ENCODE data around the gene CRELD2.

DNA sequence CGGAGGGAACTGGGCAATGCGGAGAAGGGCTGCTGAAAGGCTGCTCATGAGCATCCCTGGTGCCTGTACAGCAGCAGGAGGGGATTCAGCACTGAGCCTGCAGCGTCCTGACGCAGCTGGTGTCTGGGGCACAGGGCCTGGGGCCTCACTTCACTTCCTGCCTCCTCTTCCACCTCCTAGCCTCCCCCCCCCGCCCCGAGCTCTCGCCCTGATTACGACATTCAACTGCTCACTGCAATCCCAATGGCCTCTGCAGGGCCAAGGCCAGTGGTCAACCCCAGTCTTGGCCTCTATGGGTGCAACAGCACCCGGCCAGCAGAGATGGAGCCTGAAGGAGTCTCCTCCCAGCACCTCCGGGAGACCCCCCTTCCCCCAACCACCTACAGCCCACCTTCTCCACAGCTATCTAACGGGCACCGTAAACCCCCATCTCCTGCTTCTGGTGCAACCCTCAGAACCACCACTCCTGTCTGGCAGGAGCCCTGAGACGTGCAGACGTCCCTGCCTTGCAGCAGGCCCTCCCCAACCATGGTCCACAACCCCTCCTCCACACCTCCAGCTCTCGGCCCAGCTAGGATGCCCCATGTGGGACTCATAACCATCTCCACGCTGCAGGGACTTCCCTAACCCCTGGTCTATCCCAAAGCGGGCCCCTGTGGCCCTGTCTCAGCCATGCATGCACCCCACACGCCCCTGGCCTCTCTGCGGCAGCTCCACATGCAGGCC lies 38.2 kb downstream of the BRD1 start:
- PRO-cap, result unidirectional peak, minus-strand start at position 125 of the sequence

GRCh38 chr22:49791613-49791821 lies 36.2 kb downstream of the BRD1 start:
- PRO-cap, result no peak

GRCh38 chr22:49806360-49806579 lies 21.4 kb downstream of the BRD1 start:
- PRO-cap, result unidirectional peak, plus-strand start at chr22:49806464

GRCh38 chr22:49815572-49816101 lies 12.0 kb downstream of the BRD1 start:
- PRO-cap, result no peak

DNA sequence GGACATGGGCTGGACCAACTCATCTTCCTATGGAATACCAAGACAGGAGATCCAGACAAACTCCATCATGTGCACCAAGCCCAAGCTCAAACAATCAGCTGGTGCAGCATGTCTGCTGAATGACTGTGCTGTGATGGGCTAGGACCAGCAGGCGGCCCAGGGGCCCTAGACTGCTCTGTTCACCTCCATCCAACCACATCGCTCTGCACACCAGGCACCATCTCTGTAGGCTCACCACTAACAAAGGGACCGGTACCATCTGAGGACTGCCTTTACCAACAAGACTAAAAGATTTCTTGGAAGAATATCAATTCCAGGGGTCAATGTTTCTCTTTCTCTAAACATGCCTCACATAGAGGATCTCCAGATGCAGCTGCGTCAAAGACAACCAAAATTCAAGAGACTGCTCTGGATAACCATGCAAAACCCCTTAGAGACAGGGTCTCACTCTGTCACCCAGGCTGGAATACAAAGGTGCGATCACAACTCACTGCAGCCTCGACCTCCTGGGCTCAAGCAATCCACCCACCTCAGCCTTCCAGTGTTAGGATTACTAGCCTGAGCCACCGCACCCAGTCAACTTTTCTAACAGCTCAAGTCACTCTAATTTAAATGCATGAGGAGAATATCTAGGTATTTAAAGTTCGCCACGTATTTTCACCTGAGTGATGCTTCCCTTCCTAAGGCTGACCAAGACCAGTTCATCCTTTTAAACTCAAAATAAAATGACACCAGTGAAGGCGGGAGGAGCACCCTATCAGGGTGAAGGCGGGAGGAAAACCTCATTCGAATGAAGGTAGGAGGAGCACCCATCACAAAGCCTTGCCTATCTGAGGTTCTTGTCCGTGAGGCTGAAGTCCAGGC lies 10.0 kb downstream of the BRD1 start:
- PRO-cap, result no peak

DNA sequence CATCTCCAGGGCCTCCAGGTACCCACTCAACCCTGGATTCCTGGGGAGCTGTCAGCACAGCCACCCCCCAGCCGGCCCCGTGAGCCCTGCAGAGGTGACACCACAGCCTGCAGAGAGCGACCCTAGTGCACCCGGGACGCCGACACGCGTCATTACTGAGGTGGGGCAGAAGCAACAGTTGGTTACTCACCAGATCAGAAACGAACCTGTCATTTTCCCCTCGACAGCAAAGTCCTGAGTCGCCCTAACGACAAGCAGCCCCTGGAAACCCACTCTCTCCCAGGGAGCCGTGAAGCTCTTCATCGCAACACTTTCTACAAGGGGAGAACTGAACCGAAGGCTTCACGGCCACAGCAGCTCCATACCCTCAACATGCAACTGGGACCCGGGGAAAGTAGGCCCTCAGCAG lies 1.7 kb downstream of the BRD1 start:
- PRO-cap, result bidirectional peak, plus-strand start at position 212 of the sequence, minus-strand start at position 88 of the sequence

DNA sequence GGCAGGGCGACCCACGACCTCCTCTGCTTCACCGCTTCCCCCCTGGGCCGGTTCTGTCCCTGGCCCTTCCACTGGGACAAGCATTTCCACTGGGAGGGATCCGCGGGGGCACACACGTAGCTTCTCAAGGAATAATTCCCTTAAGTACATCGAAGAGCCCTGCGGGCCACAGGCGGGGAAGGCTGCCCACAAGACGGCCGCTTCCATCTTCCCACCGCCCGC lies 1.4 kb downstream of the BRD1 start:
- PRO-cap, result no peak

DNA sequence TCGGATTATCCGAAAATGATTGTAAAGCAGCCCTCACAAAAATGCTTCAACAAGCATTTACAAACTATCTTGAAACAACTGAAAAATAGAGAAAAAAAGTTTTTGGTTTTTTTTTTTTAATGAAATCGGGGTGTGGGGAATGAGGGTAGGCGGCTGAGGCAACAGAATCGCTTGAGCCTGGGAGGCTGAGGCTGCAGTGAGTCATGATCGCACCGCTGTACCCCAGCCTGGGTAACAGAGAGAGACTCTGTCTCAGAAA lies 11.6 kb upstream of the BRD1 start:
- PRO-cap, result no peak

DNA sequence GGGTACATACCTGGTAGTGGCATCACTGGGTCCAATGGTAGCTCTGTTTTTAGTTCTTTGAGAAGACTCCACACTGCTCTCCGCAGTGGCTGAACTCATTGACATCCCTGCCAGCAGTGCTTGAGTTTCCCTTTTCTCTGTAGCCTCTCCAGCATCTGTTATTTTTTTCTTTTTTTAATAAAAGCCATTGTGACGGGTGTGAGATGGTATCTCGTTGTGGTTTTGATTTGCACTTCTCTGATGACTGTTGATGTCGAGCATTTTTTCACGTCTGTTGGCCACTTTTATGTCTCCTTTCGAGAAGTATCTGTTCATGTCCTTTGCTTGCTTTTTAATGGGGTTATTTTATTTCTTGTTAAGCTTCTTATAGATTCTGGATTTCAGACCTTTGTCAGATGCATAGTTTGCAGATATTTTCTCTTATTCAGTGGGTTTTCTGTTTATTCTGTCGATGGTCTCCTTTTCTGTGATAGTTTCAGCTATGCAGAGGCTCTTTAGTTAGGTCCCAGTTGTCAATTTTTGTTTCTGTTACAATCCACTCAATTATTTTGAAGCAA lies 16.8 kb downstream of the ZBED4 start:
- PRO-cap, result no peak

GRCh38 chr22:49892436-49893430 lies 25.5 kb downstream of the ALG12 start:
- PRO-cap, result no peak

DNA sequence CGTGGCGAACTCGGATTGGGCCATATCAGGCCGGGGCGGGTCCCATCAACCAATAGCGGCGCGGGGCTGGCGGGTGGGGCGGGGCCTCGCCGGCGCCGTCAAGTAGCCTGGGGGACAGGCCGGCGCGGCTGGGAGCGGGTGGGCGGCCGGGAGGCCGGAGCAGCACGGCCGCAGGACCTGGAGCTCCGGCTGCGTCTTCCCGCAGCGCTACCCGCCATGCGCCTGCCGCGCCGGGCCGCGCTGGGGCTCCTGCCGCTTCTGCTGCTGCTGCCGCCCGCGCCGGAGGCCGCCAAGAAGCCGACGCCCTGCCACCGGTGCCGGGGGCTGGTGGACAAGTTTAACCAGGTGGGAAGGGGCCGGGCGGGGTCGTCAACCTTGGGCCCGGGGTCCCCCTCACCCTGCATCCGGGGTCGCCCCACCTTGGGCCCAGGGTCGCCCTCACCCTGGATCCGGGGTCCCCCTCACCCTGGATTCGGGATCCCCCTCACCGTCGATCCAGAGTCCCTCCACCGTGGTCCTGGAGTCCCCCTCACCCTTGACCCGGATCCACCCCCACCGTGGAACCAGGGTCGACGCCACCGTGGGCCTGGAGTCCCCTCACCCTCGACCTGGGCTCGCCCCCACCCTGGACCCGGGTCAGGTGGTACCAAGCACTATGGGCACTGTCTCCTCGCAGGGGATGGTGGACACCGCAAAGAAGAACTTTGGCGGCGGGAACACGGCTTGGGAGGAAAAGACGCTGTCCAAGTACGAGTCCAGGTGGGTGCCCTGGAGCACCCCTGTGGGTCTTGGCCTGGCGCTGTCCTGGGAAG lies at the start of gene CRELD2:
CRELD2 (plus strand) TSS at position 81 of the 812 bp plus-strand sequence.
- PRO-cap, result bidirectional peak, plus-strand start at position 131 of the sequence, minus-strand start outside the sequence

DNA sequence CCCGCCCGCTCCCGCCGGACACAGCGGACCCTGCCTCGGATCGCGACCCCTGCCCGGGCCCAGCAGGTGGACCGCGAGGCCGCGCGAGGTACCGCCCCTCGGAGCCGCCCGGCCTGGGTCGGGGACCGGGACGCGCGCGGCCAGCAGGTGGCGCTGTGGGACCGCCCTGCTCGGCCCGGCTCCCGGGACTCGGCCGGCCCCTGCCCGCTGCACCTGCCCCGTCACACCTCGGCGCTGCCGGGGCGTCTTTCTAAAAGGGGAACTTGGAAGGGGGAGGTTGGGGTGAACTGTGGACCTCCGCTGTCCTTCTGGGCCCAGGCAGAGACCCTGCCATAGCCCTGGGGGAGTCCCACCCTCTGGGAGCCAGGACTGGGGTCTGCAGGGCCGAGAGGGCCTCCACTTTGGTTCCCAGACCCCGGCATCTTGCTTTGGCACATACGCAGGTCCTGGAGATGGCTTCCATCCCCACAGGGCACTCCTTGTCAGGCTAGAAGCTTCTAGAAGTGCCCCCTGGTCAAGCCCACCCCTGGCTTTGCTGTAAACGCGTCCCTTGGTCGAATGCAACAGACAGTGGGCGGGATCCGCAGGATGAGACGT lies 11.2 kb downstream of the CRELD2 start:
- PRO-cap, result no peak

DNA sequence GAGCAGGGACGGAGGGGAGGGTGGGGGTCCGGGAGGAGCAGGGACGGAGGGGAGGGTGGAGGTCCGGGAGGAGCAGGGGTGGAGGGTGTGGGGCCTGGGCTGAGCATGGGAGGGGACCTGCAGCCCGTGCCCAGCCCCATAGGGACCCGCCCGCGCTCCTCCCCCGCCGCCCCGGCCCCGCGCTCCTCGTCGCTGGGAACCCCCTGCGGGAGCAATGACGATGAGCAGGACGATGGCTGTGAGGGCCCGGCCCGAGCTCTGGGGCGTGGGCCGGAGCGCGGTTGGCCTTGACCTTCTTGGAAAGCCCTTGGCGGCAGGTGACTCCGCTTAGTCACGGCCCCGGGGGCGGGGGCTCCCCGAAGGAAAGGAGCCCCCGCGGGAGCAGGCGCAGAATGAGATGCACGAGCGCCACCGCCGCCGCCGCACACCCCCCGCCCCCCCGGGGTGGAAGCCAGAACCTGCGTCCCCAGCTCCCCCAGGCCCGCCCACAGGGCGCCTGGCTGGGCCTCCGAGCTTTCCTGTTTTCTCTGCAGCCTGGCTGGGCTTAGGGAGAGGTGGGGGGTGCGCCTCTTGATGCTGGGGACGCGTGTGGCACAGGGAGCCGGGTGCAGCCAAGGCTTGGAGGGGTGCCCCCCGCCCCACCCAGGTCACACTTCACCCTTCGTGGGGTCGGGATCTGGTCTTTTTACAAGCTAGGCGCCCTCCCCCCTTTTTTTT lies 17.7 kb downstream of the CRELD2 start:
- PRO-cap, result bidirectional peak, plus-strand start at position 214 of the sequence, minus-strand start at position 260 of the sequence; bidirectional peak, plus-strand start at position 395 of the sequence, minus-strand start at position 431 of the sequence

- PRO-cap, result bidirectional peak, plus-strand start at chr22:49945749, minus-strand start at chr22:49945464
These were observed 15.0 kb upstream of the PIM3 start for GRCh38 chr22:49945672-49945896.

DNA sequence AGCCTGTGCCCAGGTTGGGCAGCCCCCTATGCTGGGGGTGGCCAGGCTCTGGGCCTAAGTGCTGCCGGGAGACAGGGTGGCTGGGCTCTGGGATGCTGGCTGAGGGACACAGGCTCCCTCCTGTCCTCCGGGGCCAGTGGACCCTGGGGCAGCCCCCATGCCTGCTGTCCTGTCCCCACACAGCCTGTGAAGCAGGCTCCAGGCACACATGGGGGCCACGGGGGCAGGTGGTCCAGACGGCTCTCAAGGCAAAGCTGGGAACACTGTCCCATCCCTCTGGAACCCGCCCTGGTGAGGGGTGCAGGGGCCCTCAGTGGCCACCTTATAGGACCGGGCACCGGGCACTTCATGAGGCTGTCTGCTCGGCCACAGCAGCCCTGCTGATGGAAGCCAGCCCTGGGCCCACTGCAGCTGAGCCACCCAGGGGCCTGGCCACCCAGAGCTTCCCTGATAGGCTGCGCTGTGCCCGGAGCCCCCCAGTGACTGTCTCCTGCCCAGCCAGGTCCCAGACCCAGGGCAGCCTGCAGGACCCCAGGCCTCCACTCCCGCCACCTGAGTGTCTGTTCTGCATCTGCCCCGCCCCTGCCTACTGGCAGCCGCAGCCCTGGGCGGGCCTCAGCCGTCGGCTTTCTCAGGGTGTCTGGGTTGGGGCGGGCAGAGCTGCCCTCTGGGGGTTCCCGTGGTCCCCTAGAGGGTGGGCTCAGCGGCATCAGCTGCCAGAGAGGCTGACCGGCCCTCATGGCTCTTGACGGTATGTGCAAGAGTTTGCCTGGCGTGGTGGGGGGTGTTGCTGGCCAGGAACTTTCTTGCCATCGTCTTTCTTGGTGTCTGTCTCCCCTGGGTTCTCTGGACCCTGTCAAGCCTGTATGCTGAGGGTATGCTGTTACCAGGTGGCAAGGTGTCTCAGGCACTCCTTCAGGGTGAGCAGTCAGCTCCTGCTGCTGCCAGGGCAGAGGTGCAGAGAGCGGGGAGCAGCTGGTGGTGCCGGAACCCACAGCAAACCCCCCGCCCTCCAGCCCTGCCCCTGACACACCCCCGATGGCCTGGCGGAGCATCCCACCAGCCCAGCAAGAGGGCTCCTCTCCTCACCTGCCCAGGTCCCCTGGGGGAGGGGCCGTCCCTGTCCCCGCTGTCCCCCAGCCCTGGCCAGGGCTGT lies 12.4 kb upstream of the PIM3 start:
- PRO-cap, result bidirectional peak, plus-strand start at position 634 of the sequence, minus-strand start at position 554 of the sequence; bidirectional peak, plus-strand start at position 1,030 of the sequence, minus-strand start at position 1,005 of the sequence

GRCh38 chr22:49952969-49953908 lies 7.3 kb upstream of the PIM3 start:
- PRO-cap, result bidirectional peak, plus-strand start at chr22:49953169, minus-strand start at chr22:49953040; bidirectional peak, plus-strand start at chr22:49953271, minus-strand start at chr22:49953215

GRCh38 chr22:49967698-49968694 lies 7.4 kb downstream of the PIM3 start:
- PRO-cap, result bidirectional peak, plus-strand start at chr22:49968034, minus-strand start at chr22:49967875

DNA sequence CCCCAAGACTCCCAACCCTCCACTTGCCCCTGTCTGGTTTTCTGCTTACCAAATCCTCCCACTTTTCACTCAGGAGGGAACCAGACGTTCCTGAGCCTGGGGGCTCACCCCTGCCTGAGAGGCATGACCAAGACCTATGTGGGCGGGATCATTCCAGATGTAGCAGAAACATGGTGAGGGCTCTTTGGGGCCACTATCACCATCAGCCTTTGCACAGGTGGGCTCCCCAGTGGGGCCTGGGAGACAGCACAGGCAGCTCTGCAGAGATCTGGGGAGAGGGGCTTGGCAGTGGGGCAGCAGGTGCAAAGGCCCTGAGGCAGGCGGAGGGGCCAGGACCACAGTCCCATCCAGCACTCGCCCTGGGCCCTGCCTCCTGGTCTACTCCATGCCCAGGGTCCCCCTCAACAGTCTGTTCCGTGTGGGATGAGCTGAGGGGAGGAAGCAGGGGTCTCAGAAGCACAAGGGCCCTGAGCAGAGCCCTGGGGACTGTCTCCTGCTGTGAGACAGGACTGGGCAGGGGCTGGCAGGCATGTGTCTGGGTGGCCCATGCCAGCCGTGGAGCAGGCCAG lies 9.3 kb downstream of the PIM3 start:
- PRO-cap, result no peak

GRCh38 chr22:50027426-50027932 lies 14.9 kb upstream of the IL17REL start:
- PRO-cap, result no peak

- PRO-cap, result no peak
These were observed 22.4 kb downstream of the MOV10L1 start for GRCh38 chr22:50111942-50112784.